Karpas-422 (cell line): ENCODE data around the gene EXOC6.

DNA sequence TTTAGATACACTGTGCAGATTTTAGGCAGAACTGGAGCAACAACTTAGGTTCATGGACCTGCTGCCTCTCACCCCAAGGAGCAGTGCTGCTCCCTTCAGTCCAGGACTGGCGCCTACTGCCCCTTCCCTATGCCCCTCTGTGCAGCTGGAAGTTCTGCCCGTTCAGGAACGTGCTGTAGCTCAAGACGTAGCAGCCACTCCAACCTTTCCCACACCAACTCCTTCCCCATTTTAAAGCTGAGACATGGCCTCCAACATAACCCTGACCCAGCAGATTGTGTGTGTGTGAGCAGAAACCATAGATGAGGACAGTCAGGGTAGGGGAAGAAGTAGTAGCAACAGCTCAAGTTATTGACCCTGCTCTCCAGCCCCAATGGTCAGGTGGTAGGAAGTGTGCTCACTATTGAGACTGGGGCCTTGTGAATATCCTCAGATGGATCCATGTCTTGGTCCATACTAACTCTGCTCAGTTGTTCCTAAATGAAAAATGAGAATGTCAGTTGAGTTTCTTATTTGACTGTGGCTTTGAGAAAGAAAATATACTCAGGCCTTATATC, 4.9 kb downstream of the PPP1R3C start:
- PRO-cap: no peak
- RAMPAGE, long total RNA: no peak

DNA sequence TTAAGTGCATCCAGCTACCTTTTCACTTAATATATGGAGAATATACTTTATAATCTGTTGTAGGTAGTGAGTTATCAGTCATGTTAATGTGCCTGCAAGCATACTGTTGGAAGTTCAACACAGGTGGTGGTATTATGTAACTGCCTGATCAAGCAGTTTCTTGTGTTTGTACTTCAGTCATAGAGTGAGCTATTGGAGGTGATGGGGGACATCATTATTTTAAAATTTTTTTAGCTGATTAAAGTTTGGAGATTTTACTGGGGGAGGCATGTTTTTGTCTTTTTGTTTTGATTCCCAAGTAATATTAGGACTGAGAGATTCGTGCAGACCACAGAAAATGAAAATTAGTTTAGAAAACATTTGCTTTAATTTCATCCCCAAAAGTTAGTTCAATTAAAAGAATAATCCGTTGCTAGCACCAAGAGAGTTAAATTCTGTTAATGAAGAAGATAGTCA, 2.6 kb downstream of the TNKS2 start:
- PRO-cap: no peak
- RAMPAGE, long total RNA: no peak

DNA sequence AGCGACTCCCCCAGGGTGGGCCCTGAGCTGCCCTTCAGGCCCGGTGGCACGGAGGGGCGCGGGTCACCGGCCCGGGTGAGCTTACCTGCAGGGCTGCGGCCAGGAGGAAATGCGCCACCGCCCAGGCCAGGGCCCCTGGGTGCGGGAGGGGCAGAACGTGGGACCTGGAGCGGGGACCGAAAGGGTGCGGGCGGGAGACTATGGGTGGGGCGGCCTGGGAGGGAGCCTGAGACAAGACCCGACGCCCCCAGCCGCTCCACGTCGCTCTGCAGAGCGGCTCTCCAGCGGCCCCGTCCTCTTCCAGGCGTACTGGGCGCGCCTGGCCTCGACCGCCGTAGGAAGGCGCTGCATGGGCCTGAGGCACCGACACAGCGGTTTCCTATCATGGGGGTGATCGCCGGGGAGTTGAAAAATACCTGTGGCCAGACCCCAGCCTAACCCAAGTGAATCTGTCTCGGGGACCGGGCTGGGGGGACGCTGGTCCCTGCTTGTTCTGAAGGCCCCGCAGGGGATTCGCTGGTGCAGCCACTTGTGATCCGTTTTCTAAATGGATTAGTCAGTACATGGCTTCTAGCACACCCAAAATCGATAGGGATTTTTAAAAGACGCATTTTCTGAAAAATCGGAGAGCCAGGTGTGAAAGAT, 122.3 kb downstream of the BTAF1 start:
- PRO-cap: no peak
- RAMPAGE, long total RNA: no peak

GRCh38 chr10:92114185-92114699, 176.6 kb downstream of the CPEB3 start:
- PRO-cap: no peak
- RAMPAGE, long total RNA: no peak

DNA sequence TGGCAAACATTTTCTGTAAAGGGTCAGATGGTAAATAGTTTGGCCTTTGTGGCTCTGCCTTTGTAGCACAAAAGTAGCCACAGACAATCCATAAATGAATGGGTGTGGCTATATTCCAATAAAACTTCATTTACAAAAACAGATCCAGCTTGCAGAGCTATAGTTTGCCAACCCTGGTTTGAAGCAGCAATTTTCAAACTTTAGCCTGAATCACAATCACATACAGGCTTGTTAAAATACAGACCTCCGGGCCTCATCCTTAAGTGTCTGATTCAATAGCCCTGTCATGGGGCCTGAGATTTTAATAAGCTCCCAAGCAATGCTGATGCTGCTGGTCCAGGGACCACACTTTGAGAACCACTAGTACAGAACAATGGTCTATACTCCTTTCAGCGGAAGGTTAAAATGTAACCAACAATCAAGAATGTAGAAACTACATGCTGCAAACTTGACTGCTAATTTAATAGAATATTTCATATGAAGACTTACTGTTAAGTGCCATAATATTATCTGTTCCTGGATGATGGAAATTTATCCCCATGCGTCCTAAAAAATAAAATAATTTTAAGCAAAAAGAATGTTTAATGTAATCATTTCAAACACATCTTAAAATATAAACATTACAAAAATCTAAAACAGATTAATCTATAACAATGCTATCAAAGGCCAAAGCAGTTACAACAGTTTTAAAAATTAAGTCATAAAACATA, 110.2 kb downstream of the CPEB3 start:
- PRO-cap: no peak
- RAMPAGE, long total RNA: no peak

DNA sequence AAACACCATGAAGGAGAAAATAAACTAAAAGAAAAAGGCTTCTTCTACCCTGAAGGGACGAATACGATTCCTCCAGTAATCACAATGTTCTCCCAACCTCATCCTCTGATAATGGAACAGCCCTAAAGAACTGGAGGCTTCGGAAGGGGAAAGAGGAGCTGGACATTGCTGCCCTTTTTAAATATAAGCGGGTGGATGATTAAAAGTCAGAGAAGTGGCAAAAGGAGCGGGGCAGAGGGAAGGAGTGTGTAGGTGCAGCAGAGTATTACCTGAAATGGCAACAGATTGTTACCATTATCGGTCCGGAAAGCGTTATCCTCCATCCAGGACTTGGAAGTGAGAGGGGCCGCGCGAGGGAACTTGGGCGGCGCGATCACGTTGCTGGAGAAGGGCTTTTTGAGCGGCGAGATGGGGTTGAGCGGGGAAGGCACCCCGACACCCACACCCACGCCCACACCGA, 51.8 kb downstream of the CPEB3 start:
- PRO-cap: no peak
- RAMPAGE, long total RNA: no peak

DNA sequence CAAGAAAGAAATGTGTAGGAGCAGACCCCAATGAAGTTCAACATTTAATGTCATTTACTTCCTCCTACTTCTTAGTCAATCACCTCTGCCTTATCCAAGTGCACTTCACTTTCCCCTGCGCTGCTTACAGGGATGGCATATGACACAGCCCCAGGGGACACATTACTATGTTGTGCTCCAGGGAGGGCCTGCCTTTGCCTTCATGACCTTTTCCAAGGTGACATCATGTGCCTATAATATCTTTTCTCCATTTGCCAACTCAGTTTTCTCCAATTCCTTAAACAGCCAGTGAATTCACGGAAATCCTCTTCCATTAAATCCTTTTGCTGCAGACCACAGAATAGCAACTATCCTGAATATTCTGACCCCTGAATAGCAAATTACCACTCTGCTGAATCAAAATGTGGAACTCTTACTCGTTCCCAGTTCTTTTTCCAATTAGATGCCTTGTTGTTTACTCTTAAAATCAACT, 139.8 kb downstream of the MARCHF5 start:
- PRO-cap: no peak
- RAMPAGE, long total RNA: no peak

DNA sequence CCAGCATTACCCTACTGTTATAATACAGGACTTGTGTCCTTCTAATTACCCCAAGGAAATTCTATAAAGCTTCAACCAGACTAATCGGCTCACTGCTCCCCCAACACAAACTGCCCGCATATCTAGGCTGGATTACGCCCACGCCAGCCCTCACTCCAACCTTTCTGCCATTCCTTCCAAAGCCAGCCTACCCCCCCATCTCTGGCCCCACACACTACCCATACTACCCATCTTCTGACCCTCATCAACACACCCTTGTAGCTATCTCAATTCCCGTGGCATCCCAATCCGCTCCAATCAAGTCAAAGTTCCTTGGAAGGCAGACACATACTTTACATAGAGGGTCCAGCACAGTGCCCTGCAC, 1.3 kb downstream of the IDE start:
- PRO-cap: no peak
- RAMPAGE, long total RNA: no peak

DNA sequence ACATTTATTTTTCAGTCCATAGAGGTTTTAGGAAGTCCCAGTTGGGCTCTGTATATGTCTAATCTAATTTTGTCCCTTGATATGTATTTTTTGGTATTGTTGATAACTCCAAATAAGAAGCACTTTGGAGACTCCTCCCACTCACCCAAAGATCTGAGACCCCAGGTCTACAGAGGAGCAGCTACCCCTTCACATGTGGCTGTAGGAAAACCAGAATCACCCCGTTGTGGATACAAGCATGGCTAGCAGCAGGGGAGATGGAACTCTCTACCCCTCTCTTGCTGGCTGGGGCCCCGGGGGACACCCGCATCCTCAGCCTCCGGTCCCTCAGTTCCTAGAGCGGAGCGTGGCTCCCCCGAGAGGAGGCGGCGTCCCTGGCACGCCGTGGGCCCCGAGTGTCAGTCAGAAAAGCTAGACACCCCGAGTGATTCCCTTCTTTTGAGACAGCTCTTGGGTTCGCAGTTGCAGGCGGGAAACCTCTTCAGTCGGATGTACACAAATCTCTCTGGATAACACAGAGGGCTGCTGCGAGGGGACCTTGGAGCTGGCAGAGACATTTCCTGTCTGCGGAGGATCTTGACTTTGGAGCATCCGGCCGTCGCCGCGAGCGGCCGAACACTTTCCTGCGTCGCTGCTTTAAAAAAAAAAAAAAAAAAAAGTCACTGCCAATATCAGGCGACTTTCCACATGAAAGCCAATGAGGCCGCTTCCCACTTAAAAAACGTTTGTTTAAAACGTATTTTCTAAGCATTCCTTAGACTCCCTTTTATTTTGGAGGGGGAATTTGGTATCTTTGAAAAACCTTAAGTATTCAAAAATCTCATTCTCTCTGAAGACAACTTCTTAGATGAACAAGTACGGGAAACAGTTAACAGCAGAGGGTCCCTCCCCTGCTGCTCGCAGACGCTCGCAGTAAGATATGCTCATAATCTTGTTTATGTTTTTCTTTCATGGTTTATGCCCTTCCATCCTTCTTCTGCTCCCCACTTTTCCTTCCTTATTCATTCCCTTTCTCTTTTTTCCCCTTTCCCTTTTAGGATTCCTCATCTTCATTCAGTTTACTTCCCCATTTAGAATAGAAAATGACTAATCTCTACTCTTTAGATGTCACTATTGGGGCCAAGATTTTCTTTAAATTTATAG, 9.8 kb downstream of the HHEX start:
- PRO-cap: no peak
- RAMPAGE, long total RNA: no peak

DNA sequence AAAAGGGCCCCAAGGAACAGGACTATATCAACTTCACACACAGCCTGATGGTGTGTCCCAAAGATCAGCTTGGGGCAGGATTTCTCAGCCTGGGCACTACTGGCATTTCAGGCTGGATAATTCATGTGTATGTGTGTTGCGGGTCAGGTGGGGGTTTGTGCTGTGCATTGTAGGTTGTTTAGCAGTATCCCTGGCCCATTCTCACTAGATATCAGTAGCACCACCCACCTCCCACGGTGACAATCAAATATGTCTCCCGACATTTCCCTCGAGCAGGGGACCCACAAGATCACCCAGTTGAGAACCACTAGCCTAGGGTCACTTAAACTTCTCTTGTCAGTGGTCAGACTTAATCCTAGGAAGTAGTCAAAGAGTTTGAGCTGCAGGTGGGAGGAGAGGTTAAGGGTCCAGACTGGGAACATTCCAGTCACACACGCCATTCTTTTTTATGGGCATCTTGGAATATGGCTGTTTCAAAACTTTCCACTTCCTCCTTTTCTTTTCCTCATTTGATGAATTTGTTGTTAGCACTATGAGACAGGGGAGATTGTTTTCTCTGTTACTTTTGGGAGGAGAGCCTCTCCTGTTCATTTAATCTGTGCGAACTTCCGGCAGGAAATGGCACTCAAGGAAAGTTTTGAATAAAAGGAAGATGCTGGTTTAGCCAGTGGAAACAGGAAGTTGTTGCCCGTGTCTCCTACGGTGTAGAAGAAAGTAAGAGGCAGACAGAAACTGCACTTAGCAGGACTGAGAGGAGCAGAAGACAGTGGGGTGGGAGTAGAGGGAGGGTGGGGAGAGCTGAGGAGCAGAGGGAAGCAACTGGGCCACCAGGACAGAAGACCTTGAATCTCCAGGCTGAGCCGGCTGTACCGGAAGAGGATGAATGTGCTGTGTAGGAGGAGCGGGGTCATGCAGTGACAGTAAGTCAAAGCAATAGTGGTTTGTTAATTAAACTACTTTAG, 17.6 kb upstream of the EXOC6 start:
- PRO-cap: bidirectional peak, plus-strand start at position 863 of the sequence, minus-strand start at position 619 of the sequence
- RAMPAGE, long total RNA: start-site peak on the plus strand centred at position 706 of the sequence, 78 bp wide, 24 and 24 reads in 2 replicates

DNA sequence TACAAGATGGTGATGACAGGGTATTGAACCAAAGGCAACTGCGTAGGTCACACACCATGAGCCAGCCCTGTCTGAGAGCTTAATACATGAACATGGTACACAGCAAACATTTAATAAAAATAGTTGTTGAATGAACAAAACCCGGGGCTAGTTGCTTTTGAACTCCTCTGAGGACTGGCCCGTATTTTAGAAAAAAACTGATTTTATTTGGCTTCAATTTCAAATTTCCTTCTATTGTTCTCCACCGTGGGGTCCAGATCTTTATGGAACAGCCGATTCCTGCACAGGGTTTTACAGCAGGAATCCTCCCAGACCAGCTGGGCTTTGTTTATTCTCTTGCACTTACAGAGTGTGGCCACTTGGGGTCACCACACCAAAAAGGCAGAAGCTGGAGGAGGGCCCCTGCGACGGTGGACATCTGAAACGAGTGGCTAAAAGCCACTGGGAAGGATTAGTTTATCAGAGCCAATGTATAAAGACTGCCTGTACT, 5.4 kb upstream of the EXOC6 start:
- PRO-cap: no peak
- RAMPAGE, long total RNA: no peak

DNA sequence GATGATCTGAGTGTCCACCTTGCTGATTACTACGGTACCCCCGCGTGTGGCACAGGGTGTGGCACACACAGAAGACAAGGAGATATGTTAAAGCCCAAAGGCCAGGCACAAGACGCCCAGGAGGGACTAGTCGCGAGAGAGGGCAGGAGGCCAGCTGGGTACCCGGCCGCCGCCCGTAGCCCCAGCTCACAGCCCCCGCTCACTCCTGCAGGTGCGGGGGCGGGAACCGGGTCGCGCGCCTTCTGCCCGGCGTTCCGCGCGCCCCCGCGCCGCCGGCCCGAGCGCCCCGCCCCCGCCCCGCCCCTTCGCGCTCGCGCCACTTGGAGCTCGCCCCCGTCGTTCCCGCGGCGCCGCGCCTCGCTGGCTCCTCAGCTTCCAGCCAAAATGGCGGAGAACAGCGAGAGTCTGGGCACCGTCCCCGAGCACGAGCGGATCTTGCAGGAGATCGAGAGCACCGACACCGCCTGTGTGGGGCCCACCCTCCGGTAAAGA, at the start of gene EXOC6:
TSS of gene EXOC6 (plus strand) at position 371 of the 492 bp plus-strand sequence.
- PRO-cap: bidirectional peak, plus-strand start at position 371 of the sequence, minus-strand start at position 176 of the sequence
- RAMPAGE, long total RNA: no peak

GRCh38 chr10:93060270-93060609, 358 bp upstream of the CYP26C1 start:
- PRO-cap: no peak
- RAMPAGE, long total RNA: no peak

- PRO-cap: no peak
- RAMPAGE, long total RNA: no peak
These were observed 64.9 kb downstream of the MYOF start for GRCh38 chr10:93417045-93417907.

GRCh38 chr10:93436369-93437268, 45.5 kb downstream of the MYOF start:
- PRO-cap: no peak
- RAMPAGE, long total RNA: no peak

DNA sequence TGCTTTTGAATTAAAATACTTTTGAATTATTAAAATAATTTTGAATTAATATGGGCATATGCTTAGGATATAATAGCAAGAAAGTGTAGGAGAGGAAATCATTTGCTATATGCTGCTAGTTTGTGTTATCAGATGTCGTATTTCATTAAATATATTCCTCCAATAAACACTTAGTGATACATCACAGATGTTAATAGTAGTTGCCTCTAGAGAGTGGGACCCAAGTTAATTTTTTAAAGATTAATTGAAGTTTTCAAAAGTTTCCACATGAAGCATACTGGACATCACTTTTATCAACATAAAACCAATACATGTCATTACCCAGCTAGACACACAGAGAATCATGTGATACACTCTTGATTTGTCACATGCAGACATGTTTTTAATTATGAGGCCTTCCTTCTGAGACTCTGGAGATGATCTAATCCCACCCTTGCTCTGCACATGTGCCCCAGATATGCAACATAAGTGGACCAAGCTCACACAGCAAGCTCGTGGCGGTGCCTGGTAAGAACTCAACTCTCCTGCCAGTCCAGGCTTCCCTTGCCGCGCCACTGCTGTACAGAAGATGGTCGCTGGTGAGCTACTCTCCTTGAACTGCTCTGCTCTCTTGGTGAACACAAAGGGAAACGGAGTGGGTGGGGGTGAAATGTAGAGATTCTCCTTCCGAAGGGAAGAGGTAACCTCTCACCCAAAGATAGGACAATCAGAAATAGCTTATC, 25.8 kb downstream of the MYOF start:
- PRO-cap: no peak
- RAMPAGE, long total RNA: no peak

DNA sequence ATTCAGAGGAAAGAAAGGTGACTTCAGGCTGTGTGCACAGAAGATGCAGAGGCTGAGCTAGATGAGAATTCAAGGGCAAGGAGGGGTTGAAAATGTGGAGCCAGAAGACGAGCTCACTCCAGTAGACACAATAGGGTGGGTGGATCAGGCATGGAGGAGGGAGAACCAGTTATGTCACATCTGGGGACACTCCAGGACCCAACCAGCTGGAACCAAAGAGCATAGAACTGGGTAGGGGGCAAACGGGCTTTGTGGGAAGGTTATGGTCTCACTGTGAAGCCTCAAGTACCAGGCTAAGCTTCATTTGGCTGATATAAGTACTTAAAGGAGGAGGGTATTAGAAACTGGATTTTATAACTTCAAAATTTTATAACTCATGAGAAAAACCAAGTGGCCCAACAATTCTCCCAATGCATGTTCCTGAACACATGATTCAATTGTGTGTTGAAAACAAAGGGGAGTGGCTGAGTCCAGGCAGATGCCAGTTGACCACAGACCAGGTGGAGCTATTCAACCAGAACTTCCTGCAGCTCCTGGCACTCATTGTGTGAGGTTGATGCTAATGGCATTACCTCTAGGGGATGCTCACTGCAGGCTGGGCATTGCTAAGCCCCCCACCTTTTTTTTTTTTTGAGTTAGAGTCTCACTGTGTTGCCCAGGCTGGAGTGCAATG, 20.5 kb downstream of the MYOF start:
- PRO-cap: no peak
- RAMPAGE, long total RNA: no peak

DNA sequence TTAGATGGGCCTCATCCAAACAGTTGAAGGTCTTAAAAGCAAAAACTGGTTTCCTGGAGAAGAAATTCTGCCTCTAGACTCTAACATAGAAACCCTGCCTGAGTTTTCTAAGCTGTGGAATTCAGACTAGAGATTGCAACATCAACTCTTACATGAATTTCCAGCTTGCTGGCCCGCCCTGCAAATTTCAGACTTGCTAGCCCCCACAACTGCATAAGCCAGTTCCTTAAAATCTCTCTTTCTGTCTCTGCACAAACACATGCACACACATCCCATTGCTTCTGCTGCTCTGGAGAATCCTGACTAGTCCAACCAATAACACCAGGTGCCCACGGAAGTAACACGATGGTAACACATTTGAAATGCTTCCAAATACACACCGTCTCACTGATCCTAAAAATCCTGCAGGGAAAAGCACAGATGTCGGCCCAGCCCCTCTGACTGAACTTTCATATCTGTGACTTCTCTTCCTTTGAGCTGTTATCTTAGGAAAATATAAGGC, 18.0 kb downstream of the MYOF start:
- PRO-cap: no peak
- RAMPAGE, long total RNA: no peak

- PRO-cap: no peak
- RAMPAGE, long total RNA: no peak
These were observed 8.0 kb downstream of the MYOF start for GRCh38 chr10:93473920-93474773.

GRCh38 chr10:93478882-93479142, 3.3 kb downstream of the MYOF start:
- PRO-cap: no peak
- RAMPAGE, long total RNA: no peak